LHCN-M2 (cell line): Measurements from ENCODE around the genes ASIC2 and SLFN12L.

- RAMPAGE, long total RNA: no peak
Observed at GRCh38 chr17:32694062-32694431, 182.9 kb downstream of the MYO1D start.

- RAMPAGE, long total RNA: no peak
Observed at GRCh38 chr17:32795493-32795880, 81.4 kb downstream of the MYO1D start.

DNA sequence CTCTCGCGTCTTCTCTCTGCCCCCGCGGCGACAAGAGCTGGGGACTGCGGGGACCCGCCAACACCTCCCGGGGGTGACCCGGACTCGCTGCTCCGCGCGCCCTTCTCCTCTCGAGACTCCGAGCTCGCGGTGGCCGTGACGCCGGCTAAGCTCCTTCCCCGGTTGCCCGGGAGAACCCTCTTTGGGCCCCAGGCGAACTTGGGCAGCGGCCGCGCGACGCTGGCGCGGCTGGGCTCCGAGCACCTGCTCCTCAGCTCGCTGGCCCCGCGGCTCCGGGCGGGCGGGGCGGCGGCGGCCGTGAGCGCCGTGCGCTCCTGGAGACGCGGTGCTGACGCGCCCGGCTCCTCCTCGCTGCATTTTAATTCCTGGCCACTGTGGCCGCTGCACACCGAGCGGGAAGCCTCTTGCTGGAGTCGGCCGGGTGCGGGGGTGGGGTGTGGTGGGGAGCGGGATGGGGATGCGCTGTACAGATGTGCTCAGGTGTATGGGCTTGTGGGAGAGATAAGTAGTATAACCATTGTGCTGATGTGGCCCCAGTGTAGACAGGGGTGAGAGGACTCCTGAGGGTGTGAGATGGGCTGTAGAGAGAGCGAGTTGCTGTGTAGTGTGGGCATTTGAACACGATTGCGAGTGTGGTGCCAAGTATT is at the start of gene ASIC2:
ASIC2 (minus strand) TSS at position 274 of the 647 bp plus-strand sequence.
- RAMPAGE, long total RNA: no peak

GRCh38 chr17:34580586-34581442 is 1.4 kb downstream of the TMEM132E start:
- RAMPAGE, long total RNA: no peak

DNA sequence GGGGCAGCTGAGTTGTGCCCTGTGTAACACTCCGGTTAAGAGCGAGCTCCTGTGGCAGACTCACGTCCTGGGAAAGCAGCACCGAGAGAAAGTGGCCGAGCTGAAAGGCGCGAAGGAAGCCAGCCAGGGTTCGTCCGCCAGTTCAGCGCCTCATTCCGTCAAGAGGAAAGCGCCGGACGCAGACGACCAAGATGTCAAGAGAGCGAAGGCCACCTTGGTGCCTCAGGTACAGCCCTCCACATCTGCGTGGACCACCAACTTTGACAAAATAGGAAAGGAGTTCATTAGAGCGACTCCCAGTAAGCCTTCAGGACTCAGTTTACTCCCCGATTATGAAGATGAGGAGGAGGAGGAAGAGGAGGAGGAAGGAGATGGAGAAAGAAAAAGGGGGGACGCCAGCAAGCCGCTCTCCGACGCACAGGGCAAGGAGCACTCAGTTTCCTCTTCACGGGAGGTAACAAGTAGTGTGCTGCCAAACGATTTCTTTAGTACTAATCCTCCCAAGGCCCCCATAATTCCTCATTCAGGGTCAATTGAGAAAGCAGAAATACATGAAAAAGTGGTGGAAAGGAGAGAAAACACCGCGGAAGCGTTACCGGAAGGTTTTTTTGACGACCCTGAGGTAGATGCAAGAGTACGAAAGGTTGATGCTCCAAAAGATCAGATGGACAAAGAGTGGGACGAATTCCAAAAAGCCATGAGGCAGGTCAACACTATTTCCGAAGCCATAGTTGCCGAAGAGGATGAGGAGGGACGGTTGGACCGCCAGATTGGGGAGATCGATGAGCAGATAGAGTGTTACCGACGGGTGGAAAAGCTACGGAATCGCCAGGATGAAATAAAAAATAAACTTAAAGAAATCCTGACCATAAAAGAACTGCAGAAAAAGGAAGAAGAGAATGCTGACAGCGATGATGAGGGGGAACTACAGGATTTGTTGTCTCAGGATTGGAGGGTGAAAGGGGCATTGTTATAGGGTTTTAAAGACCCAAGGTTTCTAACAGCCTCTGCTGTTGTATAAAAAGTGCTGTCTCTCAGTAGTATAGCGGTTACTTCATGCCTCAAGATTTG is 705 bp downstream of the ZNF830 start:
- RAMPAGE, long total RNA: no peak

- RAMPAGE, long total RNA: no peak
Observed at GRCh38 chr17:34982827-34983672, 2.7 kb downstream of the LIG3 start.

DNA sequence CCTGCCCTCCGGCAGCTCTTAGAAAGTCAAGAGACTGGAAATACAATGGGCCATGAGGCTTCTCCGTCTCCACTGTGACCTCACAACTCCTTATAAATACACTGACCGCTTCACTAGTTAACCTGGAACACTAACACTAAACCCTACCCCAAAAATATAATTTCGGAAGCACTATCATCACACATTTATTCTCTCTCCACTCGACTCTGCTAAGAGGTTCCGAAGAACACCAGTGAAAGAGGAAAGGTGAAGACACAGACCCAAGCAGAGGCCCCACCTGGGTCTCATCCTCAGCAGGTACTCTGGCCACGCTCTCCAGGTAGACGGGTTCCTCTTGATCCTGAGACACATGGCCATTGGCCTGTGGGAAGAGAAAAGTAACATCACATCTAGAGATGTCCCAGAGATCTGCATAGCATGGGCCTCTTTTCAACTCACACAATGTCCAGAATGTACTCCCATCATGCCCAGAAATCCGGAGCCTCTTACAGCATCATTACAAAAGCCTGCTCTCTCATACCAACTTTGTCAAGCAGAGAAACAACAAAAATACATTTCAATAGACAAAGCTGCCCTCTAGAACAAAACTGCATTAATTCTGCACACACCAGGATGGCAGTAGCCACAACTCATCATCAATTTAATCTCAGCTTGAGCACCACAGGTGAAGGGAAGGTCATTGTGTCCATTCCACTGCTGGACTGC is 37.1 kb downstream of the LIG3 start:
- RAMPAGE, long total RNA: no peak

GRCh38 chr17:35084988-35085373 is 21.5 kb upstream of the RFFL start:
- RAMPAGE, long total RNA: no peak

GRCh38 chr17:35537525-35537936 is at the start of gene SLFN12L:
TSS of gene SLFN12L (minus strand) at chr17:35537678.
- RAMPAGE, long total RNA: no peak

- RAMPAGE, long total RNA: no peak
Observed at GRCh38 chr17:35579135-35579602, 798 bp upstream of the PEX12 start.

GRCh38 chr17:35596336-35597502 is 9.6 kb downstream of the AP2B1 start:
- RAMPAGE, long total RNA: no peak

- RAMPAGE, long total RNA: no peak
Observed at GRCh38 chr17:35607399-35608079, 20.4 kb downstream of the AP2B1 start.

DNA sequence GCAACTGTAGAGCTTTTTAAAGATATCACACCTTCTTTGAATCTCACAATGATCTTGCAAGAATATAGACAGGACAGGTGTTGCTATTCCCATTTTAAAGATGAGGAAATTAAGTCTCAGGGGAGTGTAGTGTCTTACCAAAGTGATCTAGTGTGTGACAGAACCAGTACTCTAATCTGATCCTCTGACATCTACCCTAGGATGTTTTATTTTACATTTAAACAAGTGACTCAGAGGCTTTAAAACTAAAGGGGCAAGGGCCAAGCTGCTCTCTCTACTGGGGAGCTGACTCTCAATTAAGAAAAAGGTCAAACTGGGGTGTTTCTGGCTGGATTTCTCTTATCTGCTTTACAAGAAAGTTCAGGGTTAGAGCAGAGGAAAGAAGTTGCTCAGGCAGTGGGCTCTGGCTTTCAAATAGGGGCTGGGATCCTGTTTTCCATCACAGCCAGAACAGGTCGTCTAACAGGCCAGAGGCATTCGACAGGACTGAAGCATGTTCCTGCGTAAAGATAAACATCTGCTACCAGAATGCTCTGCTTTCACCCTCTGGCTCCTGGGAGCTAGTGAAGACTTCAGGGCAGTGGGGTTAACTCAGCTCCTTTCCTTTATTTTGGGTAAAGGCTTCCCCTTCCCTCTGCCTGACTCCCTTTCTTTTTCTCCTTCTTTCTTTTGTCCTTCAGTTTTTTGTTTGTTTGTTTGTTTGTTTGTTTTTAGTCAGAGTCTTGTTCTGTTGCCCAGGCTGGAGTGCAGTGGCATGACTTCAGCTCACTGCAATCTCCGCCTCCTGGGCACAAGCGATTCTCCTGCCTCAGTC is 8.4 kb downstream of the MMP28 start:
- RAMPAGE, long total RNA: no peak

GRCh38 chr17:35788425-35789310 is 6.8 kb downstream of the MMP28 start:
- RAMPAGE, long total RNA: no peak

DNA sequence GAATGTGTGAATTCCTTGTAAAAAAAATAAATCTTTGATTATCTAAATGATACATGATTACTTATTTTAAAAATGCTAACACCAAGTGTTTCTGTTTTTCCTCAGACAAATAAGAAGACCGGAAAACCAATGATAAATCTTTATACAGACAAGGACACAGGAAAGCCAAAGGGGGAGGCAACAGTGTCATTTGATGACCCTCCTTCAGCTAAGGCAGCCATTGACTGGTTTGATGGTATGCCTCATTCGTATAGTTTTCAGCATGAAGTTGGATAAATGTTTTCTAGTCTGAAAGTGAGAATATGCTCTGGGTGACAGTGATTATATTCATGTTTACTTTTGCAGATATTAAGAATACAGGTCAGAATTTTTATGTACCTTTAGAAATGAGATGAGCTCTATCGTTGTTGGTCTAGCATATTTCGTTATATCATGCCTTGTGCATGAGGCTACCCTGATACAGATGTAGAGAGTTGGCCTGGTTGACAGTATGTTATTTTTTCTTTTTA is 29.1 kb downstream of the TAF15 start:
- RAMPAGE, long total RNA: no peak

DNA sequence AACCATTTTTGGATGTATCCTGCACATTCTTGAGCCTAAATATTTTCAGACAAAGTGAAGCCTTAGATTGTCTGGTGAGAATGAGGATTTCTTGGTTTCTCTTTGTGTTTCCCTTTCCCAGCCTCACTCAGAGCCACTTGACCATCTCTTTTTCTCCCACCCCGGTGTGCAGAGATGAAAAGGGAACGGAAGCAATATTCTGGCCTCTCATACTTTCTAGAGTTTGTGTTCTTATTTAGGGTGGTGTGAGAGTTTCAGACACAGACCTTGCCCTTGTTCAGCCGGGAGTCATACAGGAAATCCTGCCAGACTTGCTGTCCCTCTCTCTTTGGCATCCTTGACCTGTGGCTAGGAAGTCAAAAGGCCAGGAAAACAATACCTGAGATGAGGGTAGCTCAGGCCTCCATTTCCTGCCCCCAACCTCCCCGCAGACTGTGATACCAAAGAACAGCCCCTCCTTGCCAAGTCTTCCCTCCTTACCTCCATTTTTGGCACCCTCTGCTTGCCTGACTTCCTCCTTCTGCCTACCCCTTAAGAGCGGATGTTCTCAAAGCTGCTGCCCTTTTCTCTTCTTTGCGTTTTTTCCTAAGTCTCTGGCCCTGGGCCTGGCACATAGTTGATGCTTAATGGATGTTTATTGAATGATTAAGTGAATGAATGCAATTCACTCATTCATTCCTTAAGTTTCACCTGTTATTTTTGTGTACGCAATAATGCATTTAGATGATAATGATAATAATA is 4.7 kb downstream of the CCL5 start:
- RAMPAGE, long total RNA: no peak

GRCh38 chr17:35900337-35900765 is 20.2 kb upstream of the CCL5 start:
- RAMPAGE, long total RNA: no peak

DNA sequence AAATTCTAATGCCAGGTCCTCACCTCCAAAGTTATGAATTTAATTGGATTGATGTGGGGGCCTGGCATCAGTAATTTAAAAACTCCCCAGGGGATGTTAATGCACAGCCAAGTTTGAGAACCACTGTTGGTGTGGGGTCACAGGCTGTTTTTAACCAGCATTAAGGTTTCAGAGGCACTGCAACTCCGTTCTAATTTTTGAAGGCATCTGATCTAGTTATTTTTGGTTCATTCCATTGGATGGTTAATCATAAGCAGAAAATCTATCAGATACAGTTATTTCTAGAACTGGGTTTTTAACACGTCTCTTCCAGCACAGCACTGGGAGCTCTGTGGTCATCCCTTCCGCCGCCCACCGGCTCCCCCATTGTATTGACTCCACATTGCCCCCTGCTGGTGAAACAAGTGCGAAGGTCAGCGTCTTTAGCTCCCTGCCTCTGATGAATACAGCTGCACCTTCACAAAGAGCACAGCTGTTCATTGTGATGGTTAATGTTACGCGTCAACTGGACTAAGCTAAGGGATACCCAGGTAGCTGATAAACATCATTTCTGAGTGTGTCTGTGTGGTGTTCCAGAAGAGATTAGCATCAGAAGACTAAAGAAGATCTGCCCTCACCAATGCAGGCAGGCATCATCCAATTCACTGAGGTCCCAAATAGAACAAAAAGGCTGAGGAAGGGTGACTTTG is 8.4 kb downstream of the CCL18 start:
- RAMPAGE, long total RNA: no peak

- RAMPAGE, long total RNA: no peak
Observed at GRCh38 chr17:36127153-36127881, 23.7 kb downstream of the CCL4 start.

GRCh38 chr17:36196446-36196691 is 189 bp downstream of the CCL3L3 start:
- RAMPAGE, long total RNA: no peak